Sternocleidomastoid (tissue), 1 donor: Measurements from ENCODE around the genes TMEM121B and SLC25A18.

DNA sequence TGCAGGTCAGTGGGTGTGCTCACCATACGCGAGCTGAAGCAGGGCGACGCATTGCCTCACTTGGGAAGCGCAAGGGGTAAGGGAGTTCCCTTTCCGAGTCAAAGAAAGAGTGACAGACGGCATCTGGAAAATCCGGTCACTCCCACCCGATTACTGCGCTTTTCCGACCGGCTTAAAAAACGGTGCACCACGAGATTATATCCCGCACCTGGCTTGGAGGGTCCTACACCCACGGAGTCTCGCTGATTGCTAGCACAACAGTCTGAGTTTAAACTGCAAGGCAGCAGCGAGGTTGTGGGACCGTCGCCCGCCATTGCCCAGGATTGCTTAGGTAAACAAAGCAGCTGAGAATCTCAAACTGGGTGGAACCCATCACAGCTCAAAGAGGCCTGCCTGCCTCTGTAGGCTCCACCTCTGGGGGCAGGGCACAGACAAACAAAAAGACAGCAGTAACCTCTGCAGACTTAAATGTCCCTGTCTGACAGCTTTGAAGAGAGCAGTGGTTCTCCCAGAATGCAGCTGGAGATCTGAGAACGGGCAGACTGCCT lies 408.7 kb downstream of the CCT8L2 start:
- PRO-cap = no peak

GRCh38 chr22:16581876-16582135 lies 10.8 kb downstream of the CCT8L2 start:
- PRO-cap = no peak

DNA sequence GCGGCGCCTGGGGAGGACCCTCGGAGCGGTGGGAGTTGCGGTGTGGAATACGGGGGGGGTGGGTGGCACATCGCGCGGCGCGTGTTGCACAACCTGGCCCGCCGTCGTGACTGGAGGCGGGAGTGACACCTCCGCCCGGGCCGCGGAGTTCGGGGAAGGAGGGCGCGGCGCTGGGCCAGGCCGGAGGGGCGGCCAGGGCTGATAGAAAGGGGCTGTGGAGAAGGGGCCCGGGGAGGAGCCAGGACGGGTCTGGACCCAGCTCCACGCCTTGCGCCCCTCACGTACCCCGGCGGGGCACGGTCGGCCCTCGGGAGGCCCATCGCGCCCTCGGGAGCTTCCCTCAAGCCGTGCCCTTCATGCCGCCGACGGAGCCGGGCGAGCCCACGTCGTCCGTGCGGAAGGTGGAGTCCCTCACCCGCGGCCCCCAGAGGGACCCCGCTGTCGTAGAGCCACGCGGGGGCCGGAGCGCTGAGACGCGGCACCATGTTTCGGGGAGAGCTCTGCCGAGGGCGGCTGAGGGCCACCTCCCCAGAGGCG lies 654 bp downstream of the IL17RA start:
- PRO-cap = bidirectional peak, plus-strand start at position 155 of the sequence, minus-strand start at position 112 of the sequence

GRCh38 chr22:17120714-17122080 lies at the start of gene TMEM121B:
Gene TMEM121B (minus strand): TSS chr22:17121360.
- PRO-cap = bidirectional peak, plus-strand start at chr22:17121542, minus-strand start at chr22:17121280

- PRO-cap = bidirectional peak, plus-strand start at chr22:17171599, minus-strand start at chr22:17171515; bidirectional peak, plus-strand start at chr22:17172036, minus-strand start at chr22:17171830
These were observed 12.3 kb upstream of the HDHD5 start for GRCh38 chr22:17170898-17172212.

DNA sequence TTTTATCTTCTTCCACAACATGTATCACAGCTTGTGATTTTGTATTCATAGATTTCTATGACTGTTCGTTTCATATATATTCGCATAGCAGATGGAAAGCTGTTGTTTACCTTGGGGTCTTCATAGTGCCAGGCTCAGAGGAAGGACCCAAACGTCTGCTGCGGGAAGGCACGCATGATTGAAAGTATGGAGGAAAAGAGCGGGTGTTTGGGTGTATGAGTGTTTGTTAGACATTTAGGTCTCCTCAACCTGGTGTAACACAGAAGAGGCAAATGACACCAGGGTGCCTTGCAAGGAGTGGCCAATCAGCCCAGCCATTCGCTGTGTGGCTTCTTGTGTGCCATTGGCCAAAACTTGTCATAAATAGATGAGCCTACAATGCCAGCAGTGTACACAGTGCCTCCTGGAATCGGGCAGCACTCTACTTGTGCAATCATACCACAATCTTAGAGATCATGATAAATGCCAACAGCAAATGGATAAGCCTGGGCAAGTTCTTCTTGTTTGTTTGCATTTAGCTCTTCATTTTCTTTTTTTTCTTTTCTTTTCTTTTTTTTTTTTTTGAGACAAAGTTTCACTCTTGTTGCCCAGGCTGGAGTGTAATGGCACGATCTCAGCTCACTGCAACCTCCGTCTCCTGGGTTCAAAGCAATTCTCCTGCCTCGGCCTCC lies 11.0 kb upstream of the ADA2 start:
- PRO-cap = no peak

GRCh38 chr22:17258521-17258888 lies 39.3 kb upstream of the ADA2 start:
- PRO-cap = no peak

GRCh38 chr22:17267903-17268606 lies 48.8 kb upstream of the ADA2 start:
- PRO-cap = no peak

DNA sequence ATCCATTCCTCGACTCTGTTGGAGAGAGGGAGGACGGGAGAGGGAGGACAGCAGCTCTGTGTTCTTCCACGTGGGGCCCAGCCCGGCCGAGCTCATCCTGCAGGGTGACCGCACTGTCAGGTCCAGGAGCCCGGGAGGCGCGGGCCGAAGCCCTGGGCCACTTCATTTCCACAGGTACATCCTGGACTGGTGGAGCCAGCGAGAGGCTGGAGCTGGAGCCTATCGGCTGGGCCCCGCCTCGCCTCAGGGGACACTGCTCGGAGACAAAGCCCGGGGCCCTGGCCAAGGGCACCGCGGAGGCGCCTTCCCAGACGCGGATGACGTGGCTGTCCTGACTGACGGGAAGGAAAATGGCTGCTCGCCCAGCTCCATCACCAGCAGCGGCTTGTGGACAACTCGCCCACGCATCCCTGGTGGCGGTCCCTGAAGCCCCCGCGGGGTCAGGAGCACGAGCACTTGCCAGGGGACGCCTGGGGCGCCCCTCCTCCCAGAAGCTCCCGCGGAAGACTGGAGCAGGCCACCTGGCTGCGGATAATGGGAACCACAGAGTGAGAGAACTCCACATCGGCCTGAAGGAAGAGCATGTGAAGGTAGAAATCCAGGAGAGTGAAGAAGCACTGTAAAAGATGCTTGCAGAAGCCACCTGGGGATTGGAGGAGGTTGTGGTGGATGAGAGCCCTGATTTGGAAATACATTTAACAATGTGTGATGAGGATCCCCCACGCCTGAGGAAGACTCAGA lies 49.6 kb downstream of the CECR2 start:
- PRO-cap = no peak

DNA sequence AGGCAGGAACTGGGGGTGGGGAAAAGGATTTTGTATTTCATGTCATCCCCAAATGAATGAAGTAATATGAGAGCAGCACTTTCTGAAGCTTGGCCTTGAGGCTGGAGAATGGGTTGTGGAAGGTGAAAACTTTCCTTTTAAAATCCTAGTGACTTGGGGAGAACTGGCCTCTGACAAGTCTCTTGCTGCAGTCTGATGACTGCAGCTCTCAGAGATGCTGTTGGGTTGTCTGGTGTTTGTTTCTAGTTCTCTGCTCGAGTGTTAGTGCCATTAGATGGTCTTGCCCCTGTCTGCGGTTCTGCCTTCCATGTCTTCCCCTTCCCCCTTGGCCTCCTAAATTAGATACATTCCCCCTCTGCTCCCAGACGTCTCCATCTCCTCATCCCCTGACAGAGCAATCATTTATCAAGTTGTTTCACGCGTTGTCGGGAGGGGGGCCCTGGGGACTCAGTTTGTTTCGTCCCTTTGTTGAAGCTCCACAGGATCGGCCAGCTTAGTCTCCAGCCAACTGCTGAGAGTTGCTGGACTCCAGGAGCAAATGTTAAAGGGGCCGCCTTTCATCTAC lies 67.7 kb downstream of the CECR2 start:
- PRO-cap = no peak

DNA sequence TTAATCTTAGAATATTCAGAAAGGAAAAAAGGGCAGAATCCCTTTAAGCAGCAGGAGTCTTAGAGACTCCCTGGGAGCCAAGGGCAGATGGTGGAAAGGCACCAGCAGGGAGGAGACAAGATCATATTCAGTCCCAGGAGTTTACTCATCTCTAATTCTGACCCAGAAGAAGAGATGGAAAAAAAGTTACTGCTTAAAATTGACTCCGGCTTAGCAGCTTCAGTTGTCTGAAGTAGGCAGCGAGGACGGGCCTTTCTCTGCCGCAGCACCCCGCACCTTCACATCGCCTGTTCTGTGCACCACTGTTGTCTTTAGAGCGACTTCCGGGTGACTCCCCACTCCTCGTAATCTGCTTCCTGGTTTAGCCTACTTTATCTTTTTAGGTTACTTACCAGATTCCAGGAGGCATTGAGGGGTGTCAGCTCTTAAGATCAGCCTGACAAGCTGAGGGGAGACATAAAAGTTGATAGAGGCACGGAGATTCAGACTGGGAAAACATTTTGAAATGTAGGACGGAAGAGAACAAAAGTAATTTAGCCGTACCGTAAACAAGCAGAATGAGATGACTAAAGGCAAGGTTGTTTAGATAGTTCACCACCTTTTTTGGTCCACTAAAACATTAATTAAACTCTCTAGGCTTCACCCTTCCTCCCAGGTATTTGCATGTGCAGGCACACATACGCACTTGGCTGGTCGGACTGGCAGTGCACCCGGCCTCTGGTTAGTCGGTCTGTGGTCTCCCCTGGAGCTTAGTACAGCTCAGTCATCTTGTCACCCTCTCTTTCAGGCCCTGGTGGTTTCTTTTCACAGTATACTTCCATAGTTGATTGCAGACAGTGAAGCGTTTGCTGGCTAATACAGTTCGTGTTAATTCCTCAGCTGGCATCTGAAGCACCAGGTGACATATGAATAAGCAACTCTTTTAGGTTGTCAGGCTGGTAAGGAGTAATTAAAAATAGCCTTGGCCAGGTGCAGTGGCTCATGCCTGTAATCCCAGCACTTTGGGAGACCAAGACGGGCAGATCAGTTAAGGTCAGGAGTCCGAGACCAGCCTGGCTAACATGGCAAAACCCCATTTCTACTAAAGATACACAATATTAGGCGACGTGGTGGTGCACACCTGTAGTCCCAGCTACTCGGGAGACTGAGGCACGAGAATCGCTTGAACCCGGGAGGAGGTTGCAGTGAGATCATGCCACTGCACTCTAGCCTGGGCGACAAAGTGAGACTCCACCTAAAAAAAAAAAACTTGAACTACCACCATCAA lies 74.6 kb downstream of the CECR2 start:
- PRO-cap = no peak

DNA sequence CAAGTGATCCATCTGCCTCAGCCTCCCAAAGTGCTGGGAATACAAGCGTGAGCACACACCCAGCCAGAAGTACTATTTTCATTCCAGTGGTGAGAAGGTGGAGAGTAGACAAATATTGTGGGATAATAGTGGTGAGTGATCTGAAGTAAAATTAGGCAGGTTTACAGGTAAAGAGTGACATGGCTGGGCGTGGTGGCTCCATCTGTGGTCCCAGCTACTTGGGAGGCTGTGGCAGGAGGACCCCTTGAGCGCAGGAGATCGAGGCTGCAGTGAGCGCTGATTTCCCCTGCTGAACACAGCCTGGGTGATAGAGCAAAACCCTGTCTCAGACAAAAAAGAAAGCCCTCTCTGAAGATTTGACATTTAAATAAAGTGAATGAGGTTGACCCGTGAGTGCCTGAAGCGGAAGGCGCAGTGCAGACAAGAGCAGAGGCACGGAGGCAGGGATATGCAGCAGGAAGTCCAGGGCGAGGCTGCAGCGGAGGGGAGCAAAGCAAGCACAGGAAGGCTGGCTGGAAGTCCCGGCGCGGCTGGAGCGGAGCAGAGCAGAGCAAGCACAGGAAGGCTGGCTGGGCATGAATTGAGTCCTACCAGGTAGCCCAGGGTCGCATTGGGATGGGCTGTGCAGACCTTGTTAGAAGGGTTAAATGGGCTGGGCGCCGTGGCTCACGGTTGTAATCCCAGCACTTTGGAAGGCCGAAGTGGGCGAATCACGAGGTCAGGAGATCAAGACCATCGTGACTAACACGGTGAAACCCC lies 34.4 kb upstream of the SLC25A18 start:
- PRO-cap = bidirectional peak, plus-strand start at position 517 of the sequence, minus-strand start at position 422 of the sequence

- PRO-cap = no peak
These were observed at the start of gene SLC25A18 for GRCh38 chr22:17562761-17563748. Gene SLC25A18 (plus strand): TSS chr22:17563498.

GRCh38 chr22:17589551-17590255 lies 26.4 kb downstream of the SLC25A18 start:
- PRO-cap = no peak

GRCh38 chr22:17607414-17607922 lies 21.1 kb downstream of the ATP6V1E1 start:
- PRO-cap = no peak

- PRO-cap = no peak
These were observed 77.5 kb upstream of the BID start for GRCh38 chr22:17851694-17852184.

DNA sequence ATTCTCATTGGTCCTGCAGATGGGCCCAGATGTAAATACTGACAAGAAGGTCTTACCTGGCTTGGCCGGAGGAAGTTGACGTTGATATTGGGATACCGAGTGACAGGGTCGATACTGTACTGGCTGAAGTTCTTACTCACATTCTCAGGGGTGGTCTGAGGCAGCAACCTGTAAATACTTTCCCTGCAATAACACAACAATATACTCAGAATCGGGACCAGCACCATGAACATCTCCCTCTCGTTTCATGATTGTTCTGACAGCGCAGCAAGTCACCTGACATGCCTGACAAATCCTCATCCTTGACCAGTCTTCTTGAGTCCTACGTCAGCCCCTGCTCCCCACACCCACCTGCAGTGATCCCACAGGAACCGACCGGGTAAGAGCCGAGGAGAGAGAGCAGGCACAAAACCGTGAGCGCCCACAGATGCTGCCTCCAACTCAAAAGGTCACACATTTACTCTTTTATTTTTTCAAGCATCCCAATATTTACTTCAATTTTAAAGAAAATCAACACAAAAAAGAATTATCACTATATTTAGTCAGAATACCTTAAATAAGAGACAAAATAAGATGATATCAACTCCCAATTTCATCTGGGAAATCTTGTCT lies 121.1 kb upstream of the BID start:
- PRO-cap = no peak

DNA sequence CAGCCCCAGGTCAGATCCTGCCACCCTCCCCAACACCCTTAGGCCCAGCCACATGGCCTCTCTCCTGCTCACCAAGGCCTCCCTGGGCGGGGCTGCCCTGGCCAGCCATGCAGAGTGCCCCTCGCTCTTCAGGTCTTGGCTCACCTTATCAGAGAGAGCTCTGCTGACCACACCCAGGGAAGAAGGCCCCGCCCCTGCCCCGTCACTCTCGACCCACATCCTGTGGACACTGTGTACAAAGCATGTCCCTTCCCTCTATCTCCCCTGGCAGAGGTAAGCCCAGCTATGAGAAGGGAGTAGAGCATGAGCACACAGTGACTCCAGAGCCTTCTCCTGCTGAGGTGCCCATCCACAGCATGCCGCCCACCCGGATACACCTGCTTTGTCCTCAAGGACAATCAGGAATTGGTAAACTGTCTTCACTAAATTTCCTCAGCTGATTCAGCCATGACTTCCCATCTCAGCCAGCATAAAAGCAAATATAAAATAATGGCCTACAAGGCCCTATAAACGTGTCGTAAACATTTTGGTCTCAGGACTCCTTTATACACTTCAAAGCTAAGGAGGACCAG lies 106.6 kb downstream of the MICAL3 start:
- PRO-cap = no peak

DNA sequence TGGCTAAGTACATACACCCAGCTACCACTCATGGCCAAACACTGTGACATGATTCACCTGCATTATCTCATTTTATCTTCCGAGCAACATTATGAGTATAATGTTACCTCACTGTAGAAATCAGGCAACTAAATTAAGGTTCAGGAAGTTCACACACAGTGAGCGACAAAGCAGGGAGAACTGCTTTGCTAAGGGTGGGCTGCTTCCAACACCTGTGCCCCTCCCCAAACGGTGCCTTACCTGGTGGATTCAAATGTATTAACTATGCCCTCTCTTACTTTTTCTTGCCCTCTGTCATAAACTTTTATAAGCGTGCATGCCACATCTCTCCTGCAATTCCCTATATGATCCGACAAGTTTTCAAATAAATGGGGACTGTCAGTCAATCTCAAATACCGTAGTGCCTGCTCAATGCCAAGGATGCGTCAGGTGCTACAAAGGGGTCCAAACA lies 75.0 kb downstream of the MICAL3 start:
- PRO-cap = no peak

DNA sequence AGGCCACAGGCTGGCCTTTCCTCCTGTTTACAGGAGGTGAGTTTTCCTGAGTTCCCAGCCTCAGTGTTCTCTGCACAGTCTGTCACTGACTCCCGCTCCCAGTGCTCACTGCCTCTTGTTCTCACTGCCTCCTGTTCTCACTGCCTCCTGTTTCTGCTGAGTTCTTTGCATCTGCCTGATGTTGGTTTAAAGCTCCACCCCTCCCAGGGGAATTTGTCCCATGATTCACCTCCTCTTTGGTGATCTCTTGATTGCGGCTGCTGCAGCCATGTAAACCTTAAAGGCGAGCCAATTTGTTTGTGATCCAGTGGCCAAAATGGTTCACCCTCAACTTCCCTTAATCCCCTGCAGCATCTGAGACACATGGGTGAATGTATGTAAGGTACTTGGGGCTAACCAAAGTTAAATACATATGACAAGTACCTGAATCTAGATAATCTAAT lies 6.0 kb upstream of the TUBA8 start:
- PRO-cap = no peak